Urinary bladder (tissue), 3 donors: ENCODE measurements around a stretch of chr2.

DNA sequence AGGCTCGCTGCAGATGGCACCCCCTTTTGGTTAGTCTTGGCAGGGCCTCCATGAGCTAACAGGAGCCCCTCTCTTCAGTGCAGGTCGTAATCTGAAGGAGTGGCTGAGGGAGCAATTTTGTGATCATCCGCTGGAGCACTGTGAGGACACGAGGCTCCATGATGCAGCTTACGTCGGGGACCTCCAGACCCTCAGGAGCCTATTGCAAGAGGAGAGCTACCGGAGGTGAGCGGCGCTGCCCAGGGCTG, 6.7 kb downstream of the ASB1 start:
- PRO-cap, result no peak
- RAMPAGE, long total RNA, result no peak

GRCh38 chr2:238601325-238601965, 174.7 kb downstream of the ASB1 start:
- PRO-cap, result no peak
- RAMPAGE, long total RNA, result no peak

- PRO-cap, result bidirectional peak, plus-strand start at chr2:238644331, minus-strand start at chr2:238644172
- RAMPAGE, long total RNA, result no peak
Measured at GRCh38 chr2:238644008-238644523, 203.8 kb upstream of the TWIST2 start.

DNA sequence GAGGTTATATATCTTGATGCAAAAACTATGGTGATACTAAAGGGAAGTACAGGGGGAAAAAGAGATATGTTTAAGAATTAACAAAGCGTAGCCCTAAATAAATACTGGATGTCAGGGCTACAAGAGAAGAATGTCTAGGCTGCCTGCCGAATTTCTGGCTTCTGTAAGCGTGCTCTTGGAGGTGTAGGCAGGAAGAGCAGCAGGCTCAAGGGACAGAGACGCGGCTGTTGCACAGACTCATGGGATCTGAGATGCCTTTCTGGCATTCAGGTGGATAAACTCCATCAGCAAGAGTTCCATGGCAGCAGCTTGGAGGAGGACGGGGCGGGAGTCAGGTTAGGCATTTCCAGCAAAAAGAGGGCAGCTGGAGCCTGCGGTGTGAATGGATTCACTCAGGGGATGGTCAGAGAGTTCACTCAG, 123.2 kb upstream of the TWIST2 start:
- PRO-cap, result no peak
- RAMPAGE, long total RNA, result no peak

- PRO-cap, result no peak
- RAMPAGE, long total RNA, result no peak
Measured at GRCh38 chr2:238786744-238787167, 61.1 kb upstream of the TWIST2 start.

DNA sequence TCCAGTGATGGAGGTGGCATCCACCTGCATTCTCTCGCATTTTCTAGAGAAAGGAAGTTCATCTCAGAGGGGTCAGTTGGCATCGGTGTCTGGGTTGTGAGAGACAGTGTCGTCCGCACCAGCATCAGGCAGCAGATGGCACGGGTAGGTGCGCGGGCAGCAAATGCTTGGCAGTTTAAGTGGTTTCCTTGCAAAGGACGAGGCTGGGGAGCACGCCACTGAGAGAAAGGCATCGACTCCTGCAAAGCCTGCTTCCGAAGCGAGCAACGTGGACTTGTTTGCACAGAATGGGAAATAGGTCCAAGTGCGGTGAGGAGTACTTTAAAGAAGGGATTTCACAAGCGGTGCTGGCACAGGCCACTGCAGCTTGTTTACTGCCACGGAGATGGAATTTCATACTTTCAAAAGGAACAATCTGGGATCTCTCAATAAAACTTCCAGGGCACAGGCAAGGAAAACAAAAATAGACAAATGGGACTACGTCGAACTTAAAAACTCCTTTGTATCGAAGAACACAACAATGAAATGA, 21.1 kb downstream of the TWIST2 start:
- PRO-cap, result unidirectional peak, minus-strand start at position 289 of the sequence
- RAMPAGE, long total RNA, result no peak

- PRO-cap, result no peak
- RAMPAGE, long total RNA, result no peak
Measured at GRCh38 chr2:239075662-239076504, 228.0 kb downstream of the TWIST2 start.

DNA sequence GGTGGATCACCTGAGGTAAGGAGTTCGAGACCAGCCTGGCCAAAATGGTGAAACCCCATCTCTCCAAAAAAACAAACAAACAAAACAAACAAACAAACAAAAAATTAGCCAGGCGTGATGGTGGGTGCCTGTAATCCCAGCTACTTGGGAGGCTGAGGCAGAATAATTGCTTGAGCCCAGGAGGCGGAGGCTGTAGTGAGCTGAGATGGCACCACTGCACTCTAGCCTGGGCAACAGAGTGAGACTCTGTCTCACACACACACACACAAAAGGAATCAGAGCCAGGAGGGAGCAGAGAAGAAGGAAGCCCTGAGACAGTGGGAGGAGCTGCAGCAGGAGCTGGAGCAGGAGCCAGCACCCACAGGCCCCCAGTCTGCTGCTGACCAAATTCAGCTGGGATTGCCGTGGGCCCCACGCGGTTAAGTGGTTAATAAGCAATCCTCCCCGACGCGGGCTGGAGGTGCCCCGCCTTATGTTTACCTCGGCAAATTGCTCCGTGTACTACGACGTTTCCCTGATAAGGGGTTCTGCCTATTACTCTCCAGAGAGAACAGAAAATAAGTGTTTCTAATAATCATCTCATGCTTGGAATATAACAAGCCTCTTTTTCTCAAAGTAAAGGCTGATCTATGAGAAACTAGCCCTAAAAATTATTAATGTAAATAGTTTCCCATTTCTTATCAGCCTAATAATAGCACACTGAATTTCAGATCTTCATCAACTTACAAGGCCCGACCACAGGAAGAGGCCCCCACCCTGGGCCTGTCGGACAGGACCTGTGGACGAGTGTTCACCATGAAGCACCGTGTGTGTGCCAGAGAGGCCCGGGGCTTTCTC, 265.3 kb downstream of the TWIST2 start:
- PRO-cap, result no peak
- RAMPAGE, long total RNA, result no peak

- PRO-cap, result no peak
- RAMPAGE, long total RNA, result no peak
Measured at GRCh38 chr2:239194546-239195072, 206.2 kb downstream of the HDAC4 start.

GRCh38 chr2:239195183-239196052, 205.4 kb downstream of the HDAC4 start:
- PRO-cap, result no peak
- RAMPAGE, long total RNA, result no peak

- PRO-cap, result bidirectional peak, plus-strand start at chr2:239226378, minus-strand start at chr2:239226201
- RAMPAGE, long total RNA, result no peak
Measured at GRCh38 chr2:239225829-239226630, 174.8 kb downstream of the HDAC4 start.

- PRO-cap, result no peak
- RAMPAGE, long total RNA, result no peak
Measured at GRCh38 chr2:239252751-239253208, 148.0 kb downstream of the HDAC4 start.

- PRO-cap, result bidirectional peak, plus-strand start at chr2:239275382, minus-strand start at chr2:239275271
- RAMPAGE, long total RNA, result no peak
Measured at GRCh38 chr2:239274627-239275649, 125.9 kb downstream of the HDAC4 start.

DNA sequence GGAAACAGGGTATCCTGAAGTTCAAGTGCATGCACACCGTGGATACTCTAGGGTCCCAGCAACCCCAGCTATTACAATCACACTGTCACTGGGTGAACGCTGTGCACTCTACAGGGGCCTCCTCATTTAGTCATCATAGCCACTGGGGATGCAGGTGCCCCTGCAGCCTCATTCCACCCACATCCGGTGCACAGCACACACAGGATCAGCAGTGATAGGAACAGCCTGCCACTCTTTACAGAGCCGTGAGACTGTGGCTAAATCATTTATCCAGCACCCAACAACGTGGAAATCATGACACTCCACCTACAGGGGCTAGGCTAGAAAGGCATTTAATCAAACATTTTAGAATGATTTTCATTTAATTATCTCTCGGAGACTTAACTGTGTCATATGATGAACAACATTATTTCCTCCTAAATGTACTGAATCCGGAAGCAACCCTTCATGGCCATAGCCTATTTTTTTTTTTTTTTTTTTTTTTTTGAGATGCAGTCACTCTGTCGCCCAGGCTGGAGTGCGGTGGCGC, 102.4 kb downstream of the HDAC4 start:
- PRO-cap, result no peak
- RAMPAGE, long total RNA, result no peak

GRCh38 chr2:239330653-239331224, 70.1 kb downstream of the HDAC4 start:
- PRO-cap, result no peak
- RAMPAGE, long total RNA, result no peak

DNA sequence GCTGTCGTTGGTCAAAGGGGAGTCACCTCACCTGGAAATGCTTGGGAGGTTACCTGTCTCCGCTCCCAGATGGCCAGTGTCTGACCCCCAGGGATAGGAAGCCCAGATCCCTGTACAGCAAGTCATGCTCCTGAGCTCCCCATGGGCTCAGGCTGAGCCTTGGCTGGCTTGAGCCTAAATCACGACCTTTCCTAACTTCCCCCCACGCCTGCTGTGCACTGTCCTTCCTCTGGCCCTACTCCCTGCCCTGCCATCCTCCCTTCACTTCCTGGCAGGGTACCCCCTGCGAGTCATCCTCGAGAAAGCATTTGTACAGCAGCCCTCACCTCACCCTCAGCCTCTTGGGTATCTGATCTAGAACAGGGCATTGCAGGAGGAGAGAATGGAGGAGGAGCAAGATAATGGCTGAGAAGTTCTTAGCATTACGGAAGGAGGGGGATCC, 9.2 kb upstream of the HDAC4 start:
- PRO-cap, result unidirectional peak, minus-strand start at position 266 of the sequence
- RAMPAGE, long total RNA, result no peak

DNA sequence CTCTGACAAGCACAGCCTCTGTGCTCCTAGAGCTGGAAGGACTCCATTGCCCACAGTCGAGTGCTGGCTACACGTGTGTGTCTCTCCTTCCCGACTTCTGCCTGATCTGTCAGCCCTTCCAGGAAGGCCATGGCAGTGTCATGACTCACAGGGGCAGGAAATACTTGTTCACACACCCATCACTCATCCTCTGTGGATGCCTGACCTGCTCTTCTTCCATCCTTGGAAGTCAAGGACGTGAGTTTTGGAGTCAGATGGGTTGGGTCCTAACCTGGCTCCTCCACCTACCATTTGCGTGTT, 43.4 kb upstream of the HDAC4 start:
- PRO-cap, result unidirectional peak, minus-strand start at position 99 of the sequence
- RAMPAGE, long total RNA, result no peak

DNA sequence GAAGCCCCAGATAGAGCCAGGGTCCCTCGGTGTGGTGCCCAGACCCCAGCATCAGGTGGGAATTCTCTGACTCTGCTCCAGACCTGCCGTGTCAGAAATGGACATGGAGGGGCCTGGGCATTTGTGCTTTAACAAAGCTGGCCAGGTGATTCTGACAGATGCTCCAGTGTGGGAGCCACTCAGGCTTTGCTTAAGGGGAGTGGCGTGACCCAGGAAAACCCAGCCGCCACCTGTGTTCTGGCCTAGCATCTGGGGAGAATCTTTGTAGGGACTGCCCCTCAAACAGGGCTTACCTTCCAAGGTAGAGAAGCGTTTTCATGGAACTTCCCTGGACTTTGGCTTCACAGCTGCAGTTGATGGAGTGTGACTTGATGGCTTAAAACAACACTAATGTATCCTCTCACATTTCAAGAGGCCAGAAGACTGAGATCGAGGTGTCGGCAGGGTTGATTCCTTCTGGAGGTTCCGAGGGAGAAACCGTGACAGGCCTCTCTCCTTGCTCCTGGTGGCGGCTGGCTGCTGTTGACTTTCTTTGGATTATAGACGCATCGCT, 57.0 kb upstream of the HDAC4 start:
- PRO-cap, result unidirectional peak, minus-strand start at position 262 of the sequence
- RAMPAGE, long total RNA, result no peak

DNA sequence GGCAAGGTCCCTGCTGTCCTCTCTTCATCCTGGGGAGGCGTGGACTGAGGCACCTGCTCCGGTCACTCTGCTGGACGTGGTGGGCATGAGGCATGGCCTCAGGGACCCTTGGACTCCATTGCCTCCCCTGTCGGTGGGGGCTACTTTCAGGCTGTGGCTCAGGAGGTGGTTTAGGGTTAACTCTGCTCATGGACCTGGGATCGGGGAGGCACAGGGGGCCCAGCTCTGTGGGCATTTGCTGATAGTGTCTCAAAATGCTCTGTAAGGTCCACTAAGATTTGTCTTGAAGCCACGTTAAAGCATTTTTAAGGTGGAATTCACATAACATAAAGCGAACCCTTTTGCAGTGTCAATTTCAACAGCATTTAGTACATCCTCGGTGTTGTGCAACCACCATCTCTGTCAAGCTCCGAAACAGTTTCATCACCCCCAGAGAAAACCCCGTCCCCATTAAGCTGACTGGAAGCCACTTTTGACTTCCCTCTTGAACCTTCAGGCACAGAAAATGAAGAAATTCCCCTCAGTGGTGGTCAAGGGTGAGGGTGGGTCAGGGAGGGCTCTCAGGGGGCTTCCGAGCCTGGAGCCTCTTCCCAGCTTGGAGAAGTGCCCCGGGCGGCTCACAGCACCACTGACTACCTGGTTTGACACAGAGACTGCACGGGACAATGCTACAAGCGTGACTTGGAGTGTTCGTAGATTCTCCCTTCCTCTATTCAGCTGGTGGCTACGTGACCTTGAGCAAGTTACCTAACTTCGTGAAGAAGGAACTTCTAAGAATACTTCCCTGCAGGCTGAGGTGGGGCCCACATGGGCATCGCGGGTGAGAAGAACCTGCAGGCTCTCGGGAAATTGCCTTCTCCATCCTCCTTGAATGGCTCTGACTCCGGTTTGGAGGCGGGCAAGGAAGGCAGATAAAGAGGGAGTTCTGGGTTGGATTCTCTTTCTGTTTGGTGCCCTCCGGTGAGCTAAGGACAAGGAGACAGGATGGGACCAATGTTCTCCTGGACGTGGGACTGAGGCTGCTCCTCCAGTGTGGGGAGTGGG, 100.2 kb upstream of the HDAC4 start:
- PRO-cap, result no peak
- RAMPAGE, long total RNA, result no peak

- PRO-cap, result no peak
- RAMPAGE, long total RNA, result no peak
Measured at GRCh38 chr2:239756629-239757294, 268.4 kb downstream of the NDUFA10 start.